Placental epithelial cell (primary cell): ENCODE measurements around a stretch of chr2.

DNA sequence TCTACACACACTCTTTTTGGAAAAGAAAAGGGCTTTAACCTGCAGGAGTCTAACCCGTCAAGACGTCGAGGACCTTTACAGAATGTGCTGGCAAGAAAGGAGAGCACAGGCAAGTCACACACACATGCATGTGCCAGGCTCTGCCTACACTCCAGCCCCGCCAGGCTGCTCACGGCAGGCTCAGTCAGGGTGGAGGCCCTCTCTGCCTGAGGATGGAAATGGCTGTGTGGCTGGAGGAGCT, 10.2 kb downstream of the SIX3 start:
- CAGE, long polyA plus RNA, result no peak

DNA sequence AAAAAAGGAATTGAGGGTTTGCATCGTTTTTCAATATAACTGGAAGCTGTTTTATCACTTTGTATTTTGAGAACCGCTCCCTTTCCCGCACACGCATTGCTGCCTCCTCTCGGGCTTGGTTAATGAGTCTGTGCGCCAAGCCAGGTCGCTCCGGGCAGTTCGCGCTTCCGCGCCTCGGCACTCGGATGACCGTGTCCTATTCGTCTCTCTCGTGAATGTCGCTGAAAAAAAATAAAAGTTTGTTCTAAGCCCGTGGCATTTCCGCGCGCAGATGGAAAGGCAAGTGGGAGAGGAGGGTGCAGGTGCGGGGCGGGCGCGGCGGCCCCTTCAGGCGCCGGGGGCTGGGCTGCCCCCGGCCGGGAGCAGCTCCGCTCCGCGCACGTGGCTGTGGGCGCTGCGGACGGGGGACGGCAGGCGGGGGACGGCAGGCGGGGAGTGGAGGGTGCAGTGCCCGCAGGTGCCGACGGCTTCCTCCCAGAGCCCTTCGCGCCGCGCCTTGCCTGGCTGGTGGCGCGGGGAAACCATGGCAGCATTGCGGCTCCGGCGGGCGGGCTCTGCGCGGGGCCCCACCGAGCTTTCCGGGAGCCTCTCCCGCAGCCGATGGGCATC, 159.5 kb upstream of the SIX2 start:
- CAGE, long polyA plus RNA, result no peak

- CAGE, long polyA plus RNA, result no peak
Observed at GRCh38 chr2:45220103-45220655, 210.9 kb upstream of the SIX2 start.

- CAGE, long polyA plus RNA, result no peak
Observed at GRCh38 chr2:45236948-45237491, 227.8 kb upstream of the SIX2 start.

DNA sequence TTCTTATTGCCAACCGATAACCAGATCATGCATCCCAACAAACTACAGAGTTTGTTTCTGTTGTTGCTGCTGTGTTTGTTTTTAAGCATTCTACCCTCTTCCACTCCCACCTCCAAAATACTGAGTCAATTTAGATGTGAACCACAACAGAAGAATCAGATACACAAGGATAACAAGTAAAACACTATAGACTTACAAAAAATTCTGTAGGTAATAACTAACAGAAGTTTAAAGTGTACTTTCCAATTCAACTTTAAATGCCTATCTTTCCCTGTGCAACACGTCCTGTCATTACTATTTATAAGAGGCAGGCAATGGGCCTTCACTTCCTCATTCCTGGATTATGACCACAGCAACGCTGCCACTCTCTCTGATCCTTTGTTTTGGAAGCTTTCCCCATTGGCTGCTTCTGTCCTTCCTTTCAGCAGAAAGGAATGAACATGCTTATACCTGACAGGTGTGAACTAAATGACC, 152.0 kb downstream of the SRBD1 start:
- CAGE, long polyA plus RNA, result no peak

GRCh38 chr2:45652475-45652942, 1.0 kb downstream of the PRKCE start:
- CAGE, long polyA plus RNA, result no peak

- CAGE, long polyA plus RNA, result no peak
Observed at GRCh38 chr2:45668486-45669436, 17.3 kb downstream of the PRKCE start.

DNA sequence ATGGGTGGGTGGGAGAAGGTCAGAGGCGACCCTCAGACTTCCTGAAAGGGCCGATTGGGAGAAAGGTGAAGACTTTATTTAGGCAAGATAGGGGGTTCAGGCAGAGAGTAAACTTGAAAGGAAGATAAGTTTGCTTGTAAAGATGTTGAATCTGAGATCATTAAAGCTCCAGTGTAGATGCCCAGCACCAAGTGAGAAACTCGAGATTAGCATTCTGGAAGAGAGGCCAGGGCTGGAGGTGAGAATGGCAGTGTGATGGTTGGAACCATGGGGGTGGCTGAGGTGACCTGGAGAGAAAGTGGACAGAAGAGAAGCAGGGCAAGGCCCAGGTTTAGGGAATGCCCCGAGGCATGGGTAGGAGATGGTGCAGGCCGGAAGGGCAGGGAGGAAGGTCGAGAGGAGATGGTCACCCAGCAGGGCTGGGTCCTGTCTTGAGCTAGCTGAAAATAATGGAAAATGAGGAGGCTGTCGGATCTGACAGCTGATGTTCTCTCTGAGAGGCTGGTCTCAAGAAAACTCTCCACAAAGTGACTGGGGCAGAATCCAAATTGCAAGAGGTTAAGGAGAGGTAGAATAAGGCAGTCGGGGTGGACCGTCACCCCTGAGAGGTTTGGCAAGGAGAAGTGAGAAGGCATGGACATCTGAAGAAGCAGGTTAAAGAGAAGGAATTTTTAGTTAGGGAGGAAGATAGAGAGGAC, 41.8 kb downstream of the PRKCE start:
- CAGE, long polyA plus RNA, result no peak

DNA sequence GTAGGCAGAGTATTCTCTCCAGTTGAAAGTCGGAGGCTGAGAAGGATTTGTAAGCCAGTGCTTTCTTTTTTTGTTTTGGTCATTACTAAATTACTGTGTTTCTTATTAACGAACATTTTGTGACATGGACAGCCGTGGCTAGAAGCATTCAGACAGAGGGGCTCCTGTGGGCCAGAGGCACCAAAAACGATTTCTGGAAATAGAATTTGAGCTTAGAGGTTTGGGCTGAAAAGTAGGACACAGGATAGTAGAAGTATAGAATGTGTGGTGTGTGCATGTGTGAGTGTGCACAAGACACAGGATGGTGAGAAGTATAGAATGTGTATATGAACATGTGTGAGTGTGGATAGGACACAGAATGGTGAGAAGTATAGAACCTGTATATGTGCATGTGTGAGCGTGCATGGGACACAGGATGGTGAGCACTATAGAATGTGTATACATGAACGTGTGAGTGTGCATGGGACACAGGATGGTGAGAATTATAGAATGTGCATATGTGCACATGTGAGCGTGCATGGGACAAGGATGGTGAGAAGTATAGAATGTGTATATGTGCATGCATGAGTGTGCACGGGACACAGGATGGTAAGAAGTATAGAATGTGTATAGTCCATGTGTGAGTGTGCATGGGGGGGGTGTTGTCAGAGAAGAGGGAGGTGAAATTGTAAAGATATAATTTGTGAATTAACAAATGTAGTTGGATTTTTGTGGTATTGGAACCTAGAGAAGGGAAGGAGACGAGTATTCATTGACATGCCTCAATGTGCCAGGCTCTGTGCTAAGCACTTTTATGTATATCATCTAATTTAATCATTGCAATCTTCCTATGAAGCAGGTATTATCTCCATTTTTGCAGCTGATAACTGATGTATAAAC, 275.3 kb downstream of the PRKCE start:
- CAGE, long polyA plus RNA, result no peak

GRCh38 chr2:45938775-45939677, 287.6 kb downstream of the PRKCE start:
- CAGE, long polyA plus RNA, result no peak

DNA sequence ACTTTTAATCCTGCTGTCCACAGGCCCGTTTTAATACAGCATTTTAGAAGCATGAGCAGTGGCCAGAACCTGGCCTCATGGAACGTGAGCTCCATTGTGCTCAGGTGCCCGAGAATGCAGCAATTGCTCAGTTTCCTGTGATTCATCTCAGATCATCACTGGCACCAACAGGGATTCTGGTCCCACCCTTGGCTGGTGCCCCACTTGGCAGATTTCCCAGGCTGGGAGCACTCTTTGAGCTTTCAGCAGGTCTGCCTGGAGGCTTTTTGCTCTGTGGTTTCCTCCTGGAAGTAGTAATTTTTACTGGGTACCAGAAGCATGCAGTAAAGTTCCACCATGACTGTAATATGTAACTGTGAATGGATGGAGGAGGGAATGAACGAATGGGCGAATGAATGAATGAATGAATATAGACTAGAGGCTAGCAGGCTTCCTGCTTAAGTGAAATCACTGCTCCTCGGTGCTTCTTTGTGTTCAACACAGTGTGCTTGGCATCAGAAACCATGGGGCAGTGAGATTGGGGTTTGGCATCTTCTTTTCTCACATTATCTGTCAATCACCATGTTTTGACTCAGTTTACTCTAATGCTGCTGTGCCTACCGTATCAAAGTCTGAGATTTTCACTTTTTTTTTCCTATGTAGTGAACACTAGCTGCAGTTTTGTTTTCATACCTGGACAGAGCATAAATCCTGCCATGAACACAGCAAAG, 312.9 kb downstream of the PRKCE start:
- CAGE, long polyA plus RNA, result no peak

DNA sequence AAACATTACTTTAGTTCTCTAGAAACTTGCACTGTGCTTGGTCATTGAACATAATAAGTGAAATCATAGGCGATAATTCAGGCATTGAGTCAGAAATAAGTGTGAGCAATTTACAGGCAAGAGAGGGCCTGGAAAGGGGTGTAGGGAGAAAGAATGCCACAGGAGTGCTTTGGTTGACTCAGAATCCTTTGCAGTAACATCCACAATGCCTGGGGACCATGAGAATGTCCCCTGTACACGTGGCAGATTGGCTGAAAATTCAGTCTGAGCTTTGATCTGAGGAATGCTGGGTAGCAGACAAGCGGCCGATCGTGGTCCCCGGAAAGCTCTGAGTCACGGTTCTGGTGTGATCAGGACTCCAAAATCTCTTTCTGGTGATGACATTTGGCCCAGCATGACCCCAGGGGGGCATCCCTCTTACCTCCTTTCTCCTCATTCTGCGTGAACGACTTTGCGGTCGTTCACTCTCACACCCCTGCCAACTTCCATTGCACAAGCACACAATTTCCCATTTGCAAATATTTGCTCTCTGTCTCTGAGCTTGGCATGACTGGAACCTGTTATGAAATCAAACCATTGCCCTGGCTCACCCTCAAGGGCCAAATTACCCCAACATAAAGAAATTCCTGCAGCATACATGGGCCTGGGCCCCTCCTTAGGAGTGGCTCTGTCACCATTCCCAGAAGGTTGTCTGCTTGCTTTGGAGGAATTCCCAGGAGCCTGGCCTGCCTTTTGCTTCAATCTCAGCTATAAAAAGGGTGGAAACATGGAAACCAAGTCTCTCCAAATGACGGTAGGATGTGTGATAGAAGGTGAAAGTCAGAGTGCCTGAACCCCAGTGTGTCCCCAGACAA, 305.0 kb upstream of the EPAS1 start:
- CAGE, long polyA plus RNA, result no peak

DNA sequence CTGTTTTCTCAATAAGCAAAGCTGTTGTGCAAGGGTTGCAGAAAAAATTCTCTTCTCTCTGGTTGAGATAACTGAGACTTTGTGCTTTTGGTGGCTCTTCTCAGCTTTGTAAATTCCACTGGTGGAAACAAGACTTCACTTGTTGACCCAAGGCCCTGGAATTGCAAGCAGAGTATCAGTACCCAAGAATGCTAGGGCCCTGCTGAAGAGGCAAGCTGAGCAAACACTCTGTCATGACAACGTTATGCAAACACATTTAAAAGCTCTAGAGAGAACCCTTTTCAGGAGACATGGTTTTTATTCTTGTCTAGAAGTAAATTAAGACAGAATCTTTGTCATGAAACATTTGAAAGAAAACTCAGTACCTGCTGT, 294.6 kb upstream of the EPAS1 start:
- CAGE, long polyA plus RNA, result no peak

GRCh38 chr2:46025576-46026260, 271.5 kb upstream of the EPAS1 start:
- CAGE, long polyA plus RNA, result no peak

GRCh38 chr2:46029237-46030358, 267.6 kb upstream of the EPAS1 start:
- CAGE, long polyA plus RNA, result no peak

GRCh38 chr2:46164017-46164699, 133.0 kb upstream of the EPAS1 start:
- CAGE, long polyA plus RNA, result no peak

GRCh38 chr2:46303110-46304186, 6.2 kb downstream of the EPAS1 start:
- CAGE, long polyA plus RNA, result no peak

- CAGE, long polyA plus RNA, result no peak
Observed at GRCh38 chr2:46304612-46305136, 7.5 kb downstream of the EPAS1 start.

DNA sequence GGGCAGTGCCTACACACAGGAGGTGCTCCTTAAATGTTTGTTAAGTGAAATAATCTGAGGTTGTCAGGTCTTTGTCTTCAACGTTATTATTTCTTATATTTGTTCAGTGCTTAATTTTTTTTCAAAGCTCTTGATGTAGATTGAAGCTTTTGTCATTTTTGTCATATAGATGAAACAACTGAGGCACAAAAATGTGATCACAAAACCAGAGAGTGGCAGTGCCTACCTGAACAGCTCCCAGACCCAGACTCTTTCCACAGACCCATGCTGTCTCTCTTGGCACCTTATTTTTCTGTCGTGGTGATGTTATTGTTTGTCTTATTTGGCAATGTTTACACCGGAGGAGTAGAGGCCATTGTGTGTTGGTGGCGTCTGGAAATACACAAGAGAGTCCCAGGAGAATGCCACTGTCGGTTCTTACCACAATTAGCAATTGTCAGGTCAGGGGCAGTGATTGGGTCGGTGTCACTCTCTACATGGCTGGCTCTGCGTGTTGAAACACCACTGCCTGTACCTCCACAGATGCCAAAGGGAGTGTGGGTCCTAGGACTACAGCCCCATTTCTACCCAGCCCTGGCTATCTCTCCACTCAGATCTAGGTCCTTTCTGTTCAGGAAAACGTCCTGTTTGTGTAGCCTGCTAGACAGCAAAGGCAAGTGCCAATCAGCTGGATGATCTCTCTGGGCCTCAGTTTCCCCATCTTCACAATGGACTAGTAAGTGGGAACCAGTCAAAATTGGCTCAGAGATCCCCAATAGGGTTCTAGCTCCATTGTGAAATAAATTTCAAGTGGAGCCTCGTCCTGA, 16.9 kb downstream of the EPAS1 start:
- CAGE, long polyA plus RNA, result no peak

- CAGE, long polyA plus RNA, result no peak
Observed at GRCh38 chr2:46325870-46326827, 28.9 kb downstream of the EPAS1 start.